Hair follicle dermal papilla cell (primary cell): ENCODE measurements around a stretch of chr7.

DNA sequence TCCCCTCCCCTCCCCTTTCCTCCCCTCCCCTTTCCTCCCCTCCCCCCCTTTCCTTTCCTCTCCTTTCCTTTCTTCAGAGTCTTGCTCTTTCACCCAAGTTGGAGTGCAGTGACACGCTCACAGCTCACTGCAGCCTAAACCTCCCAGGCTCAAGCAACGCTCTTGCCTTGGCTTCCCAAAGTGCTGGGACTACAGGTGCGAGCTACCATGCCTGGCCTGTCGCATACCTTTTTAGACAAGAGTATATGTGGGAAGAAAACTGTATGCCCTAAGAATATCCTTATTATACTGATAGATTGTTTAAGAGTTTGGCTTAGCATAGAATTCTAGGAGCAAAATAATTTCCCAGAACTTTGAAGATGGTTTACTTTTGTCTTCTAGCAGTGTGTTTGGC, 2.6 kb downstream of the DYNC2I1 start:
- CAGE, long polyA plus RNA: no peak

- CAGE, long polyA plus RNA: no peak
Observed at GRCh38 chr7:158871015-158871625, 14.8 kb downstream of the DYNC2I1 start.

GRCh38 chr7:158939033-158939776, 82.8 kb downstream of the DYNC2I1 start:
- CAGE, long polyA plus RNA: no peak

GRCh38 chr7:158957911-158958329, 101.6 kb downstream of the DYNC2I1 start:
- CAGE, long polyA plus RNA: no peak

GRCh38 chr7:158973003-158973900, 116.9 kb downstream of the DYNC2I1 start:
- CAGE, long polyA plus RNA: no peak

DNA sequence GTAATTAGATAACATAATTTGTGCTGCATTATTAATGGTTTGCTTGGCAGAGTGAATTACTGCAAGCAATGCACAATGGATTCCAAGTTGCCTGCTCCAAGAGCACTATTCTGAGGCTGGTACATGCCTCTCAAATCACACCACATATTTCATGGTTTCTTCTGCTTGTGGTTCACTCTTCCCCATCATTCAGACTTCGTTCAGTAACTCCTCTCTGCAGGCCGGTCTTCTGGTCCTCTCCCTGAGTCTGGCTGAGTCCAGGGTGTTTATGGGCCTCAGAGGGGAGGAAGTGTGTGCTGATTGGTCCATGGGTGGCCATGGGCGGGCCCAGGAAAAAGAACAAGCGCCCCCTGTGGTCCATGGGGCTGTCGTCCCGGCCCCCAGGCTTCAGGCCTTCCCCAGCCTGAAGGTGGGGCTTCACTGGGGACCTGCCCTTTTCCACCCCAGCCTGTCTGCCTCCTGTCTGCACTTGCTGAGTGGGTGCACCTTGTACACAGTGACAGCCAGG, 123.8 kb downstream of the VIPR2 start:
- CAGE, long polyA plus RNA: no peak

- CAGE, long polyA plus RNA: no peak
Observed at GRCh38 chr7:159211411-159211868, 66.8 kb upstream of the VIPR2 start.